Measurements from ENCODE around the gene RAI1.

GRCh38 chr17:16471507-16472130 is 20.4 kb downstream of the LRRC75A start:
- PRO-cap: no peak

DNA sequence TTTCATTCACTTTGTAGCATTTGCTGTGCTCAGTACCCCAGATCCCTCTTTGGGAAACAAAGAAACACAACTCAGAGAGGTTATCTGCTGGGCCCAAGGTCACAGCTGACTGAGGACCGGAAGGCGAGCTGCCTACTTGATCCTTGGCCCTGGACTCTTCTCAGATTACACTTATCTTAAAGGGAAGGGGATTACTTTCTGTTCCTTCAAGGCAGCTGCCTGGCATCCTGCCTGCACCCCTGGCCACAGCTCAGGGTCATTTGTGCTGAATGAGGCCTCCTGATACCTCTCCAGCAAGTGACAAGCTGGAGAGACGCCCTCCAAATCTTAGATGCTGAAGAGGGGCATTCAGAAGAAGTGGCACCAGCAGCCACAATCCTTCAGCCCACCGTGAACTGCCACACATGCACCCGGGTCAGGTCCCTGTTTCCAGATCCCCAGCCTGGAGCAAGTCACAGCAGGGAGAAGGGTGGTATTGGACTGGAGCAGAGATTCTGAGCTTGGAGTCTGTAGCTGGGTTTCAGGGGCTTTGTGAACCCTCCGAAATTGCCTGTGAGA is 3.4 kb downstream of the LRRC75A start:
- PRO-cap: no peak

DNA sequence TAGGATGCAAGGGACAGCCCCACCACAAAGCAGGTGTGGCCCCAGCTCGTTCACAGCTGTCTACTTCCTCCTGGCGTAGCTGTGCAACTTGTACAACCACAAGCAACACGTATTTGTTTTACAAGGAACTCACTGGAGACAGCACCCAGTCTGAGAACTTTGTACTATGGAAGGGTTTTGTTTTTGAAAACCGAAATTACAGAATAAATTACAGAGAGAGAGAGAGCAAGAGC is 17.4 kb upstream of the TNFRSF13B start:
- PRO-cap: no peak

- PRO-cap: no peak
Measured at GRCh38 chr17:17167032-17167876, 38.9 kb downstream of the PLD6 start.

GRCh38 chr17:17173838-17174185 is 32.3 kb downstream of the PLD6 start:
- PRO-cap: no peak

DNA sequence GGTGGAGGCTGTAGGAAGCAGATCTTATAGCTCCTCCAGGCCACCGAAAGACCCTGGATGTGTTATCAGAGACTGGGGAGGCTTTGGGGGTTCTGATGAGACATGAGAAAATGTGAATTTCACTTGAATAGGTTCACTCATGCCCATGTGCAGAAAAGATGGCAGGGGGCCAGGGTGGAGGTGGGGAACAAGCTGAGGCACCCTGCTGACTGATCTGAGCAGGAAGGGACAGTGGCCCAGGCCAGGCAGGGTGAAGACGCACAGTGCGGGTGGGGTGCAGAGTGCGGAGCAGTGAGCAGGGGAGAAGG is 8.2 kb downstream of the FLCN start:
- PRO-cap: no peak

GRCh38 chr17:17351851-17352786 is 48.9 kb downstream of the NT5M start:
- PRO-cap: no peak

GRCh38 chr17:17487074-17487547 is 9.1 kb downstream of the RASD1 start:
- PRO-cap: no peak

DNA sequence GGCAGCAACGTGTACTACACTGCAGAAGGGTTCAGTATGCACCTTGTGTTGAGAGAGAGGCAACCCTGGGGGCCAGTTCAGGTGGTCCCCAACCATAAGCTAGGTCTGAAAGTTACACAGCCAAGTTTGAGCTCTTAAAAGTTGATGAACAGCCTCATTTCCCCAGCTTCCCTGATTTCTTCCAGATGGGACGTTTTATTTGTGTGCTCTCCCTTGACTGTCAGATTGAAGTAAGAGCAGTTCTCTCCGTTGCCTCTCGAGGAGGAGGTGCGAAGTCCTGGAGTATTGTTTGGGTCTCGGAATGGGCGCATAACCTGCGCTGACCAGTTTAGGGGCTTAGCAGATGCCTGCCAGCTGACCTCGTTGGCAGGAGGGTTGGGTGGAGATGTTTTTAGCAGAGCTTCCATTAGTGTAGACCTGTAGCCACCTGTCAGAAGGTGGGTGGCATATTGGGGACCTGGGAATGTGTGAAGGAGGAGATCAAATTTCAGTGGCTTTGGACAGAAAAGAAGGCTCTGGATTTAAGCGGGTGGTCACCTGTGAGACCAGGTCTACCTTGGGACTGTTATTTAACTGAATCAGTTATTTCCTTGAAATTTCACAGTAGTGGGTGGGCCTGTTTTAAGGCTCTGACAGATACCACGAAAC is 3.7 kb downstream of the RASD1 start:
- PRO-cap: no peak

GRCh38 chr17:17494750-17495811 is 1.1 kb downstream of the RASD1 start:
- PRO-cap: no peak

GRCh38 chr17:17527292-17528129 is 31.3 kb upstream of the RASD1 start:
- PRO-cap: no peak

DNA sequence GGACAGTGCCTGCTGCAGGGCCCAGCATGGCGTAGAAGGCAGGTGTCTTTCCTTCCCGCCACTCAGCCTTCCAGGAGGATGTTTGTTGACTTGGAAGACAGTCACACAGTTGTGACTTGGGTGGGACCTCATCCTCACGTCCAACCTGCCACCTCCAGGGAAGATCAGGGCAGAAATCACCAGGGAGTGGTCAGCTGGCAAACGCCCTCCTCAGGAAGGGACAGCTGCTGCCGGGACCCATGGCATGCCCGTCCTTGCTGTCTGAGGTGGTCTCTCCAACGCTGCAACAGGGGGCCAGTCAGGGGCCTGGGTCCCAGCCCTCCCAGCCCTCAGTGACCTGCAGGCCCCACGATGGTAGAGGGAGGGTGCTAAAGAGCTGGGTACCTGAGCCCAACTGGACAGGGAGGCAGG is 41.6 kb upstream of the RASD1 start:
- PRO-cap: no peak

DNA sequence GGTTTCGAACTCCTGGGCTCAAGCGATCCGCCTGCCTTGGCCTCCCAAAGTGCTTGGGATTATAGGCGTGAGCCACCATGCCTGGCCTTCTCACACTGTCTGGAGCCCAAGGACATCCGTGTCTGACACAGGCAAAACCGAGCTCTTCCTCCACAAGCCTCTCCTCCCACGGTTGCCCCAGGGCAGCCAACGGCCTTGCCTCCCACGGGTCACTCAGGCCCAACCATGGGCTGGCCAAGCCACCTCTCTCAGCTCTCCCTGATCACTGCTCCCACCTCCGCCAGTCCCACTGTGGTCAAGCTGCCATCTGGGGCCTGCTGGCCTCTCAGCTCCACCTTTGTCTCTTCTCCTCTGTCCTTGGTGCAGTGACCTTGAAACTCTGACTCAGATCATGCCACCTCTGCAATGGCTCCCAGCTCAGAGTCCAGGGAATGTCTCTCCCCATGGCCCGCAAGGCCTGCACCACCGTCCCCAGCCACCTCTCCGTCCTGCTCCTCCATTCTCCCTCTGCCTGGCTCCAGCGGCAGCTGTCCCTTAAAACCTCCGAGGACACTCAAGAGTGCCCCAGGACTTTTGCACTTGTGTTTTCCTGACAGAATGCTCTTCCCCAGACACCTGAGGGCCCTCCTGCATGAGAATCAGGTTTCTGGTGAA is 19.5 kb downstream of the PEMT start:
- PRO-cap: no peak

DNA sequence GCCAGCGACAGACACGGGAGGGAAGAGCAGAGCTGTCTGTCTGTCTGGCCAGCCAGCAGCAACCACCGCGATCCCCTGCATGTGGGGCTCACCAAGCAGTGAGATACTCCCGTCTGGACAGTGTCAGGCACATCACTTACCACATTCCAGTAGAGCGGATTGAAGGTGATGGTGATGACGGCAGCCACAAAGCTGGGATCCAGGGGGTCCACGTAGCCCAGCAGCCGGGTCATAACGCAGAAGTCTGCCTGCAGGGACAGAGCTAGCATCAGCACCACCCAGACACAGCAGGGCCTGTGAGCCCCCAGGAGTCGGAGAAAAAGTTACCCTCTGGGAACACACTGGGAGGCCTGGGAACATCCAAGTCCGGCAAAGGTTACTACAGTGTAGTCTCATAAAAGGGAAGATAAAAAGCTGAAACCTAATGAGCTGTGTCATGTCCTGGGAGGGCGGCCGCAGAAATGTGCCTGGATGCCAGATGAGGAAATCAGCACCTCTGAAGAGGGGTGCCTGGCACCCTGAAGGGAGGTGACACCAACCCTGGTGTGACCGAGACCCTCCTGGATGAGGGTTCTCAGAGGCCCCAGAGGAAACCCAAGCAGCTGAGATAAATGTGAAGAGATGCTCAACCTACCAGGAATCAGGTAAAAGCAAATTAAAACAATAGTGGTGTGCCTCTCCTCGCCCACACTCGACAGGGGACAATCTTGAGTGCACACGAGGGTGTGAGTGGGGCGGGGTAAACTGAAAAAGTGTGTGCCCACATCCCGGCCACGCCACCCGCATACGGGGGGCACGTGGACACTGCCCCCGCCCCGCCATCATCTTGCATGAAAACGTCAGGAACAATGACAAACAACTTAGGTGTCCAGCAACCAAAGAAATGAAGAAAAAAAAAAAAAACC is 14.5 kb downstream of the PEMT start:
- PRO-cap: no peak

DNA sequence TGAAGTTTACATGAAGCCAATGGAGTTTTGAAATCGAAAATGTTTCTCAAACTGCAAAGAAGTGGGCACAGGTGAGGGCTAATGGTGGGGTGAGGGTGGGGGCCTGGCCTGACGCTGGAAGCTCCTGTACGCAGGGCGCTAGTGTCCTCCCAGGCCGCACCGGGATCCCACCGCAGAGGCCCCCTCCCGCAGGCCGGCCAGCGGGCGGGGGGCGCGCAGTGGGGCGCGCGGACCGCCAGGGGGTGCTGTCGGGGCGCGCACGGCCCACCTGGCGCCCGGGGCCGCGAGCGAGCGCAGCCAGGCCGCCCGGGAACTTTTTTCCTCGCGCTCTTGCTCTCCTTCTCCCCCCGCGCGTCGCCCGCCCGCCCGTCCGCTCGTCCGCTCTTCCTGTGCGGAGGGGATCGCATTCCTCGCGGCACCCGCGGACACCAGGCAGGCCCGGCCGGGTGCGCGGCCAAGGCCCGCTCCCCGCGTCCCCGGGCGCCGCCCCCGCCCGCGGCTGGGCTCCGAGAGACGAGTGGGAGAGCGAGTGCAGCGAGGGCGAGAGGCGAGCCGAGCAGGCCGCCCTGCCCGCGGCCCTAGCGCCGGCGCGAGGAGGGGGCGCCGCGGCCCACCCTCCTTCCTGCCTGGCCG is at the start of gene RAI1:
Gene RAI1 (plus strand): TSS at position 404 of the 633 bp plus-strand sequence.
- PRO-cap: no peak

- PRO-cap: no peak
Measured at GRCh38 chr17:17738772-17739368, 57.6 kb downstream of the RAI1 start.

GRCh38 chr17:17749767-17750415 is 68.6 kb downstream of the RAI1 start:
- PRO-cap: no peak

GRCh38 chr17:17757307-17757816 is 76.1 kb downstream of the RAI1 start:
- PRO-cap: no peak

GRCh38 chr17:17790622-17791010 is 46.2 kb downstream of the SREBF1 start:
- PRO-cap: no peak

DNA sequence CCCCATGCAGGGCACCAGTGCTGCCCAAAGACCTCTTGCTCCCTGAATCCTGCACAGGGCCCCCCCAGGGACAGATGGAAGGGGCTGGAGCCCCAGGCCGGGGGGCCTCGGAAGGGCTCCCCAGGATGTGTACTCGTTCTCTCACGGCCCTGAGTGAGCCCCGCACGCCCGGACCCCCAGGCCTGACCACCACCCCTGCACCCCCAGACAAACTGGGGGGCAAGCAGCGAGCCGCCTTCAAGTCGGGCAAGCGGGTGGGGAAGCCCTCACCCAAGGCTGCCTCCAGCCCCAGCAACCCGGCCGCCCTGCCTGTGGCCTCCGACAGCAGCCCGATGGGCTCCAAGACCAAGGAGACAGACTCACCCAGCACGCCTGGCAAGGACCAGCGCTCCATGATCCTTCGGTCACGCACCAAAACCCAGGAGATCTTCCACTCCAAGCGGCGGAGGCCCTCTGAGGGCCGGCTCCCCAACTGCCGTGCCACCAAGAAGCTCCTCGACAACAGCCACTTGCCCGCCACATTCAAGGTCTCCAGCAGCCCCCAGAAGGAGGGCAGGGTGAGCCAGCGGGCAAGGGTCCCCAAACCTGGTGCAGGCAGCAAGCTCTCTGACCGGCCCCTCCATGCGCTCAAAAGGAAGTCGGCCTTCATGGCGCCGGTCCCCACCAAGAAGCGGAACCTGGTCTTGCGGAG is 40.7 kb downstream of the SREBF1 start:
- PRO-cap: no peak

Data from peritoneum (tissue), 1 donor.